LHCN-M2 (cell line): ENCODE data around the gene MRPL19.

- RAMPAGE, long total RNA, result no peak
Measured at GRCh38 chr2:74554931-74555998, 745 bp downstream of the DOK1 start.

GRCh38 chr2:74576598-74577275 is 22.2 kb downstream of the DOK1 start:
- RAMPAGE, long total RNA, result no peak

DNA sequence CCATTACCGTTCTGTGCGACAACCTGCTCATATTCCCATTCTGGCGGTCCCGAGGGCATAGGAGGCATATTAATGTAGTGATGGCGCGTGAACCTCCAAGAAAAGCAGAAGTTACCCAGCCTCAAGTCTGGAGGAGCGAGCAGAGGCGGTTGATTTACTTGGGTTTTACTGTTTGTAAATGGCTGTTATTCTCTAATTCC is 1.8 kb downstream of the HK2 start:
- RAMPAGE, long total RNA, result no peak

- RAMPAGE, long total RNA, result no peak
Measured at GRCh38 chr2:74838003-74838506, 4.1 kb downstream of the HK2 start.

GRCh38 chr2:74969257-74969991 is 11.0 kb downstream of the POLE4 start:
- RAMPAGE, long total RNA, result no peak

- RAMPAGE, long total RNA, result no peak
Measured at GRCh38 chr2:75595761-75596139, 35.0 kb upstream of the EVA1A start.

GRCh38 chr2:75646385-75647702 is at the start of gene MRPL19:
Gene MRPL19, plus strand, starts transcription at chr2:75646783.
- RAMPAGE, long total RNA, result start-site peak on the plus strand at chr2:75646785-75646796, 184 reads; start-site peak on the plus strand at chr2:75647038-75647169, 12 reads

DNA sequence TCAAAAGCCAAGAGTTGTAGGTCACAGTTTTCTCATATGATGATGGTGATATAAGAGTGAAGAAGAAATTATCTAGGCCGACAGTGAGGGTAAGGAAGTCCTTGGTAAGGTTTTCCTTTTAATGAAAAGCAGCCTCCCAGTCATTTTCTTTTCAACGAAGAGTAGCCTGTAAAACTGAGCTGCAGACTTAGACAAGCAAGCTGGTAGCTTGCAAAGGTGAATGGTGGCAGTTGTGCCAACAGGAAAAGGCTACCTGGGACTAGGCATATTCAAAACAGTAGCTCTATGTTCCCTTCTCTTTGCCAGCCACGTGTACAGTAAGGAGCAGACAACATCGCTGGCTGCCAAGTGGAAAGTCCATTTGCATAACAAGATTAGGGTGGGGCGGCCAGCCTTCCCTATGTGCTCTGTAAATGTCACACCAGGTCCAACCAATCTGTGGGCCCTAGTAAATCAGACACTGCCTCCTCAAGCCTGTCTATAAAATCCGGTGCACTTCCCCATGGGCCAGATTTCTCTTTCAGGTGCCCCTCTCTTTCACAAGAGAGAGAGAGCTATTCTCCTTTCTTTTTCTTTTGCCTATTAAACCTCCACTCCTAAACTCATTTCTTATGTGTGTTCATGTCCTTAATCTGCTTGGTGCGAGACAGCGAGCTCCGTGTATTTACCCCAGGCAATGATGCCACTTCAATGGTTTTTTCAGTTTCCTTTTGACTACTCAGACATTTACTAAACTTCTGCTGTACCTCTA is 297.3 kb upstream of the GCFC2 start:
- RAMPAGE, long total RNA, result no peak

DNA sequence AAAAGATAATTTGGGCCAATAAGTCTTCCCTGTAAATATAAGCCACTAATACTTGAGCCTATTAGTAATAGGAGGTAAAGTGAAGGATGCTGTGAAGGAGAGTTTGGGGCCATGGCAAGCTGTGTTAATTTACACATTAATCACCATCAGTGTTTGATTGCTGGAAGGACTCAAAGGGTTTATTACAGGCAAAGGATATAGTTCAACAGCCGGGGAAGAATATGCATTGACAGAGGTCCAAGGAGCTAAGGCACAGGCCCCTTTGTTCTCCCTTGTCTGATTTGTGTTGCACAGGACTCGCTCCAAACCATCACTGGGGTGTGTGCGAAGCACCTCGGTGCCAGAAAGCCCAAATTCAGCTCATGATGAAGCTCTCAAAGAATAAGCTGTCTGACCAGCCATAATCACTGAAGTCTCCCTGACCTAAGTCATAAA is 109.7 kb upstream of the REG3G start:
- RAMPAGE, long total RNA, result no peak

DNA sequence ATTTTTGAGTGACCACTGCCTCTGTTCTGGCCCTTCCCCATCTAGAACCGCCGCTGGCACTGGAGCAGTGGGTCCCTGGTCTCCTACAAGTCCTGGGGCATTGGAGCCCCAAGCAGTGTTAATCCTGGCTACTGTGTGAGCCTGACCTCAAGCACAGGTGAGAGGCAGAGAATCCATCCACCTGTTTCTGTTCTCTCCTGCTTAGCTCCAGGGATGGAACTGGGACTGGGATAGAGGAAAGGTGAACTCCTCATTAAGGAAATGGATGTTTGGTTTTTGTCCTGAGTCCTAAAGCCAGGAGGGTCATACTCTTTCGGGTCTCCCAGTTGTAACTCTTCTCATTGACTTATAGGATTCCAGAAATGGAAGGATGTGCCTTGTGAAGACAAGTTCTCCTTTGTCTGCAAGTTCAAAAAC is 2.5 kb downstream of the REG1A start:
- RAMPAGE, long total RNA, result no peak

DNA sequence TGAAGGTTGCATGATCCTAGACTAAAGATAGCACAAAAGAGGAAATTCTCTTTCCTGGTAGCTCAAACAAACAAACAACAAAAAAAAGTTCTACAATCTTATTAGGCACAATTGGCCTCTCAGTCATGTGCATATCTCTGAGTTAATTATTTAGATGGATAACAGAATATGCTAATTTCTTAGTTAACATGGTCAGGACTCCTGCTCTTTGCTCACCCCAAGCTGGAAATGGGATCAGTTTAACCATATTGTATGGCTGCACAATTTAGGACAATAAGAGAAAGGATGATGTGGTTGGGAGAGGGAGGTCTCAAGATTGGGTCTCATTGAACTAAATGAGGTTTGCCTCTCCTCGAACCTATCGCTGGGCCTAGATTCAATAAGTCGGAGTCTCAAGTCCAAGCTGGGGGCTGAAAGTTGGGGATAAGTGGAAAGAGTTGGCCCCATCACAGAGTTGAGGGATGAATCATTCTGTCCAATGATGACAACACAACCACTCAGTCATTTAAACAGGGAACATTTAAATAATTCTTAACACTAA is 350.3 kb downstream of the CTNNA2 start:
- RAMPAGE, long total RNA, result no peak

DNA sequence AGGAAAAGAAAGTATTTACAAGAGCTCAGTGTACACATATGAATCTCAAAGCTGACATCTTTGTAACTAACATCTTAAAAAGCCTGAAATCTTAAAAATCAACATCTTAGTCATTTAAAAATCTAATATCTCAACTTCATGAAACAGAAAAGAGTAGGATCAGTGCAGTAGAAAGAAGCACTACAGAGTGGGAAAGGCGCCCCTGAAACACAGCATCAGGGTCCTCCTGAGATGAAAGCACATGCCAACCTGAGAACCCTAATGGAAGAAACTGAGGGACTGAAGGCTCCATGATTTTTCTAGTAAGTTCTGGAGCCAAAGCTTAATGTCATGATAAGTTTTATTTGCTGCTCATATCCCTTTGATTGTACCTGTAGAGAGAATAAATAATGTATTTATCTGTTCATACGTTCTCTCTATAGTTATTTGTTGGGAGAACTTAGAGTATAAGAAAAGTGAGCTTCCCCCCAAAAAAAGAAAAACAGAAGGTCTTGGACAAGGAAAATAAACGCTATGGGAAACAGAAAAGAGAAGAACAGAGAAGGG is 465.8 kb downstream of the SUCLG1 start:
- RAMPAGE, long total RNA, result no peak

DNA sequence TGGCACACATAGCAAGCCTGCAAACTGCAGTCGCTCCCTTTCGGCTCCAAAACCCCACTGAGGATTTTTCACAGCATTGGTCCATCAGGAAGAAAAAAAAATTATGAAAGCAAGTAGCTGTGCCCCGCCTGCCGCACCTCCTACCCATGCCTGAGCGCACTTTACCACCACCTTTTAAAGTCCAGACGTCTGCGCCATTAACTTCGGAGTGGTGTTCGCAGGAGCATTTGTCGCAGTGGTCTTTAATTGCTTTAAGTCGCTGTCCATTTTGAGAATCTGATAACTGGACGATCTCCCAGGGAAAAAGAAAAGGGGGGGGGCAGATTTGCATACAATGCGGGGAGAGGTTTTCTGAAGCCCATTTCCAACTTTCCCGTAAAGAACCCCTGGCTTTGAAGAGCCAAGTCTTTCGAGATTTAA is 817 bp upstream of the TRABD2A start:
- RAMPAGE, long total RNA, result no peak

DNA sequence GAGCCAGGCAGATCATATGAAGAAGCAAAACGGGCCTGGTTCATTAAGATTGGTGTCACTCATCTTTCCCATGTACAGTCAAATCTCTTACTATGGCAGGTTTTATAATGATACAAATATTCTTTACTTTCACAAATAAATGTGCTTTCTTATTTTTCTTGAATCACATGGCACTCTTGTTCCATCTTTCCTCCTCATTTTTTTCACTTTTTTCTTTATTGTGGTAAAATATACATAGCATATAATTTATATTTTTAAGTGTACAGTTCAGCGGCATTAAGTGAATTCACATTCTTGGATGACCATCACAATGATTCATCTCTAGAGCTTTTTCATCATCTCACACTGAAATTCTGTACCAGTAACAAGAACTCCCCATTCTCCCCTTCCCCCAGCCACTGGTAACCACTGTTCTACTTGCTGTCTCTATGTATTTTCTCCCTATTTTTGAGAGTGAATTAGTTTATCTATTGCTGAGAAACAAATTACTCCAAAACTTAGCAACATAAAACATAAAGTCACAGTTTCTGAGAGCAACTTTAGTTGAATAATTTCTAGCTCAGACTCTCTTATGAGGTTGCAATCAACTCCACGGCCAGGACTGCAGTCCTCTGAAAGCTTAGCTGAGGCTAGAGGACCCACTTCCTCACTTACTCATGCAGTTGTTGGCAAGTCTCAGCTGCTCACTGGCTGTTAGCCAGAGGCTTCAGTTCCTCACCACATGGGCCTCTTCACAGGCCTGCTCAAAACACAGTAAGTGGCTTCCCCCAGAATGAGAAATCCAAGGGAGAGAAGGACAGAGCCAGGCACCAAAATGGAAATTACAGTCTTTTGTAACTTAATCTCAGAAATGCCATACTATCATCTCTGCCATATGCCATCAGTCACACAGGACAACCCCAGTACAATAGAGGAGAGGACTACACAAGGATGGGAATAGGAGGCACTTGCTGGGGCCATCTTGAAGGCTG is 7.2 kb upstream of the TMSB10 start:
- RAMPAGE, long total RNA, result no peak

GRCh38 chr2:84906949-84907767 is 1.7 kb downstream of the TMSB10 start:
- RAMPAGE, long total RNA, result no peak

DNA sequence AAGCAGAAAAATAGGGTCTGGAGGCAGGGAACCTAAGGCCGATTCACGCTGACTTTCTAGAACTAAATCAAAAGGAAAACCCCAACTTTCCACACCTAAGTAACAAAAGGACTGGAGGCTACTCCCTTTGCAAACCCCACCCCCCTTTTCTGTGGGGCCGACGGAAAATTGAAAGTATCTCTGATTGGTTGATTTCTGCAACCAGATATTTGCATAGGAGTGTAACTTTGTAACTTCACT is 19.2 kb downstream of the TMSB10 start:
- RAMPAGE, long total RNA, result no peak

DNA sequence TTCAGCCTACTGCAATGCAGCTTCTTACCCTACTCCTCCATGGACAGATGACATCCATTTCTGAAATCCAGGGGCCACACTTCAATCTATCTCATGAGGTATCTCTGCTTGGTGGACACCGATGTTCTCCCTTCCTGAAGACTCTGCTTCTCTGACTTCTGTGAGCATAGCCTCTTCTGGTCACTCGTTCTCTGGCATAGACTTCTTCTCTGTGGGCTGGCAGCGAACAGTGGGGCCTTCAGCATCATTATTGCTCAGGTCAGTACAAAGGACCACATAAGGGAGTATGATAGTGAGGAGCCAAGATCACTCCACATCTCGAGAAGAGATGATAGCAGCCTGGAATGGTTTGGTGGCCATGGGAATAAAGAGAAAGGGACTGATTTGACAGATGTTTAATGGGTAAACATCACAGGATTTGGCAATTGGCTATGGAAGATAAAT is 8.1 kb upstream of the KCMF1 start:
- RAMPAGE, long total RNA, result no peak

DNA sequence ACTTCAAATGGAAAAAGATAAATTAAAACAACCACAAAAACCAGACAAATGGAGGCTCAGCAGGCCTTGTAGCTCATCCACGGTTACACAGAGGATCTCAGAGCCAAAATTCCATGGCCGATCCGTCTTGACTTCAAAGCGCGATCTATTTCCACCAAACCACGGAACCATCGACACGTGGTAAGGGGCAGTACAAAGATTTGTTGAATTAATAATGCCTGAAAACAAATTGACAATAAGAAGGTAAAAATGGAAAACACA is 1.0 kb upstream of the KCMF1 start:
- RAMPAGE, long total RNA, result no peak

DNA sequence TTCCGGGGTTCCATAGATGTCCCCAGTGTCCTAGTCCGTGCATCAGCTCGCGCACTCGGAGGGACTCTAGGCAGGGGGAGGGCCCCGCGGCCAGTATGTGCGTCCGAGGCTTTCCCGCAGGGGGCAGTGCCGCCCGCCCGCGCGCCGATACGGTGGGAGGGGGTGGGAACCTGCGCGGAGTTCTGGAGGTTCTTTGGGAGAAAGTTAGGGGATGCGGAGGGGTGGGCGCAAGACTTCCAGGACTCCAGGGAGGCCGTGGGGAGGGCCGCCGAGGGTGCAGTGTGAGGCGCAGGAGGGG is 355 bp upstream of the TCF7L1 start:
- RAMPAGE, long total RNA, result no peak

DNA sequence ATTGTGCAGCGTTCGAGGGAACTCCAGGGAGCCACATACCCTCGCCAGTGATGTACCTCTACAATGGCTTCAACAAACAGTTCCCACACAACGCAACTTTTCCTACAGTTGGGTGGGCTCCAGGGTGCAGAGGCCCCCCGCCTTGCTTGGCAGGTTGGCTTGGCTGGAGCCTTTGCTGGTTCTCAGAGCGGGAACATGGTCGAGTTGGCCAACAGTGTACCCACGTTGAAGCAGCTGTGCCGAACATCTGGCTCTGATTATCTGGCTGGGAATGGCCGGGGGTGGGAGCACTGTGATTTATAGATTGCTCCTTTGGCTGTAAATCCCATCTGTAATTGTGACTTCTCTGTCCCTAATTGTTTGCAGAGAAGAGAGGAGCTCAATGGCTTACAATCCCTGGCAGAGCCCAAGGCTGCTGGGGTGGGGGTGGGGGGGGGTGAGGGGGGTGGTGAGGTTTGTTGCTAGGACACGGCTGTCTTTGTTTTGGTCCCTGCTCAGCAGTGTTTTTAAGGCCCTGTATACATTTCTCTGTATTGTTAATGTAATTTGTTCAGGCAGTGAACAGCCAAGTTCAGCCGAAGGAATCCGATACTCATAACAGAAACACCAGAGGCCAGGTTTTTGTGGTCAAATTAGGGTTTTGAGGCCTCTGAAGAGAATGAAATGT is 82.3 kb downstream of the TCF7L1 start:
- RAMPAGE, long total RNA, result no peak